Vermiform appendix (tissue), 1 donor: ENCODE results near the gene USP7.

GRCh38 chr16:8668505-8669165 is 5.8 kb upstream of the ABAT start:
- PRO-cap: no peak

GRCh38 chr16:8781745-8782422 is 15.6 kb downstream of the TMEM186 start:
- PRO-cap: no peak

- PRO-cap: bidirectional peak, plus-strand start at chr16:8869167, minus-strand start at chr16:8869006
These were observed 245 bp upstream of the CARHSP1 start for GRCh38 chr16:8869064-8869437.

DNA sequence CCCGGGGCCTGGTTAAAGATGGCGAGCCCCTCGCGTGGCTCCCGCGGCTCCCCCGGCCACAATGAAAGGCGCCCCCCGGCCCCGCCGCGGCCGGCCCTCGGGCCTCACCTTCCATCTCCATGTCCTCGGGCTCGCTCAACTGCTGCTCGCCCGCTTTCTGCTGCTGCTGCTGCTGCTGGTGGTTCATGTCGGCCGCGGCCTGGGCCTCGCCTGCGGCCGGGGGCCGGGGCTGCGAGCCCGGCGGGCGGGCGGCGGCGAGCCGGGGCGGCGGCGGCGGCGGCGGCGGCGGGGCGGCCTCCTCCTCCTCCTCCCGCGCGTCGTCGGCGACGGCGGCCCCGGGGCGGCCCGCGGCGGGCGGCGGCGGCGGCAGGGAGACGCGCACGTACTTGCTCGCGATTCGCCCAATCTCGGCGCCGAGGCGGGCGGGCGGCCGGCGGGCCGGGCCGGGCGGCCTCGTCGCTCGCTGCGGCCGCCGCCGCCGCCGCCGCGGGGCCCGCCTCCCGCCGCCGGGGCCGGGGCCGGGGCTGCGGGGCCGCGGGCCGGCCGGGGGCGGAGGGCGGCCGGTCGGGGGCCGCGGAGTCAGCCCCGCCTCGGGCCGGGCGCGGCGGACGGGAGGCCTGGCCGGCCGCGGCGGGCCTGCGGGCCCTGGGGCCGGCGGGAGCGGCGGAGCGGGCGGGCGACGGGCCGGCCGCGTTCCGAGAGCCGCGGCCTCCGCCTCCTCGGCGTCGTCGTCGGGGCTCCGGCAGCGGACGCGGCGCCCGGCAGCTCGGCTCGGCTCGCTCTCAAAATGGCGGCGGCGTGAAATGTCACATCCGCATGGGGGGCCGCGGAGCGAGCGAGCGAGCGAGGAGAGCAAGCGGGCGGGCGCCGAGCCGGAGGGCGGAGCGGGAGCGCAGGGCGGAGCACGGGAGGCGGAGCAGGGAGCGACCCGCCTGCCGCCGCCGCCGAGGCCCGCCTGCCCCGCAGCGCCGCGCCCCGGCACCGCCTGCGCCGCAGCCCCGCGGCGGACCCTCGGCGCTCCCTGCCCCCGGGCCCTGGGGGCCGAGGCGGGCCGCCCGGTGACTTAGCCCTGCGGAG is at the start of gene USP7:
Gene USP7, minus strand, starts transcription at position 808 of the 1,077 bp plus-strand sequence.
- PRO-cap: bidirectional peak, plus-strand start at position 404 of the sequence, minus-strand start at position 322 of the sequence; bidirectional peak, plus-strand start at position 944 of the sequence, minus-strand start at position 784 of the sequence

DNA sequence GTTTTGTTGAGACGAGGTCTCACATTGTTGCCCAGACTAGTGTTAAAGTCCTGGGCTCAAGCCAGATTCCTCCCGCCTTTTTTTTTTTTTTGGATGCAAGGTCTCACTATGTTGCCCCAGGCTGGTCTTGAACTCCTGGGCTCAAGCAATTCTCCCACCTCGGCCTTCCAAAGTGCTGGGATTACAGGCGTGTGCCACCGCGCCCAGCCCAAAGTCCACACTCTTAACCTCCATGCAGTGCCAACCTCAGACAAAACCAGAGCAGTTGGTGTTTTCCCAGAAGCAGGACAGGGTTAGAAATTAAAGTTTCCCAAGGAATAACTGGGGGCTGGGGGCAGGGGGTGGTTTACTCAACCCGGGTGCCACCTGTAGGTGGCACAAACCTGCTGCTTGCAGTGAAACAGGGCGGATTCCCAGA is 25.4 kb upstream of the USP7 start:
- PRO-cap: no peak

GRCh38 chr16:9061182-9061961 is 30.1 kb upstream of the HAPSTR1 start:
- PRO-cap: no peak

DNA sequence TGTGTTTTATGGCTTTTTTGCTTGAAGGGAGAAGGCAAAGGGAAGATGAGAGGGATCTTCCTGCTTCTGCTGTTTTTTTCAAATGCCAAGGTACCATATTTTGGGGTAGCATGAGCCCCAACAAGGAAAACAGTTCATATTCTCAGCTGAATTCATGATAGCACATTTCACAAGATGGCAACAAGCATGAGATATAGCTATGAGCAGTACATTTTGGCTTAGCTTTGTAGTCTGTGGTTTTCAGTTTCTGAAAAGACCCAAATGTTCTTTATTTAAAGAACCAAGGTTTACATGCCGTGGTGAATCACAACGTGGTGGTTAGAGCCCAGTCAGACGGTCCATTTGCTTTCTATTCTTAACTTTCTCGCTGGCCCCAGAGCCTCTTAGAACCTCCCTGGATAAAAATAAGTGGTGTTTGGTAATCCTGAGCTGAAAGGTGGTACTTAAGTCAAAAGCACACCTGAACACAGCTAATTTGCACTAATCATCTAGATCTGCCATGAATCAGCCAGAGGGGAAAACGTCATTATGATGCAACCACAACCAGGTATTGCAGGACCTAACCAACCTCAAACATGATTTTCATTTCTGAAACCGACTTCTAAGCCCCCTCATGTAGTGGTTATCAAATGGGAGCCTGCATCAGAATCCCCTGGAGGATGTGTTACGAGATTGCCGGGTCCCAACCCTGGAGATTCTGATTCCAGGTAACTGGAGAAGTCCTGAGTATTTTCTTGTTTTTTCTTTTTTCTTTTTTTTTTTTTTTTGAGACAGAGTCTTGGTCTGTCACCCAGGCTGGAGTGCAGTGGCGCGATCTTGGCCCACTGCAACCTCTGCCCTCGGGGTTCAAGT is 18.5 kb upstream of the HAPSTR1 start:
- PRO-cap: no peak

DNA sequence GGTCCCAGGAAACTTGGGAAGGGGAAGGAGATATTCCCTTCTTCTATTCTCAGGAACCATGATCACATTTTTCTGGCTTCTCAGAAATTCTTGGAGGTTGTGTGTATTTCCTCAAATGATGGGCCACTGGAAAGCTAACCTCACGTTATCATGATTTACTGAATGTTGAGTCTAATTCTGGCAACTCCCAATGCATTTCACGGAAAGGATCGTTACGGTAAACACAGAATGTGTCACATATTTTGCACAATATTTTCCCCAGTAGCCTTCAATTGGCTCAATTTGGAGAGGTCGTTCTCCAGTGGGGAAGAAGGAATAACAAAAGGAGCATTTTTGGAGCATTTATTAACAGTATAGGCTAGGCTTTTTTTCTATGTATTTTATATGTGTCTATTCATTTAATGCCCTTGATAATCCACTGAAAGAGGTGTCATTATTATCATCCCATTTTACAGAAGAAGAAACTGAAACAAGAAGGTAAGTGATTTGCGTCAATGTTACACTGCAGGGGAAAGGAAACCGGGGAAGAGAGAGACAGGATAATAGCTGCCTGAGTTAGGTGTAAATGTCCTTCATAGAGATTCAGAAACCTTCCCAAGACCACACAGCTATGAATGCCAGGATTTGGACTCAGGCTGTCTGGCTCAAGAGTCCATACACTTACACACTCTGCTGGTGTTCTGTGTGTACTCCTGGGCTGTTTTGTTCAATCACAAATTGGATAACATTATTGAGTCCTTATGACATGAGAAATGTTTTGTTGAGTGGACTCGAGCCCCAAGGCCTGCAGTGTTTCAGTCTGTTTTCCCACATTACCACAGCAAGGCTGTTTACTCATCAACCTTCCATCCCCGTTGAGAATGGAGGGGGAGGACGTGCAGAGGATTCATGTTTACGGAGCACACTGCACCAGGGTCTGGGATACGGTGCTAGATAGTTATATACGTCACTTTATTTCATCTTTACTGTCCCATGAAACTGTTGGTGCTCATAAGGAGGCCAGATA is 450.6 kb downstream of the HAPSTR1 start:
- PRO-cap: no peak

DNA sequence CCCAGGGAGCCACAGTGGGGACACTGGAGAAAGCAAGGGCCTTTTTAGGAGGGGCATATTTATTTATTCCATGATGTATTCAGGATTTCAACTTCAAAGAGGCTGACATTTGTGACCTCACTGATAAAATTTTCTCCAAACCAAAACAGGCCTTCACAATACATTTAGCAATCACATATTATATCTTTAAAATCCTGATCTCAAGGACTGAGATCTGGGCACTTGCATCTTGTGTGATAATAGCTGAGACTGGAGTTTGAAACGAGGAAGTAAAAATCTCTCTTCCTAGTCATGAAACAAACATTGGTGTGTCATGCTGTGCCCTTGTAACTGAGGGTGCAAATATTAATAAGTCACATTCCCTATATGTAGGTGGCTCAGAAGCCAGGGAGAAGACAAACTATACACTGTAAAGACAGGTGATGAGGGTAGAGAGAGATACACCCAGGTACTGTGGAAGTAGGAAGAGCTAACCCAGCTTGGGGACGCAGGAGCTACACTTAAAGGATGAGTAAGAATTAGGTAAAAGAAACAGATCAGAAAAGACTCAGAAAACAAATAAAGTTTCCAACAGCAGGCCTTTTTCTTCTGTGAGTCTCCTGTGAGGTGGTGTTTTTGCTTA is 335.9 kb downstream of the GRIN2A start:
- PRO-cap: no peak

GRCh38 chr16:10045849-10046161 is 136.4 kb downstream of the GRIN2A start:
- PRO-cap: no peak

DNA sequence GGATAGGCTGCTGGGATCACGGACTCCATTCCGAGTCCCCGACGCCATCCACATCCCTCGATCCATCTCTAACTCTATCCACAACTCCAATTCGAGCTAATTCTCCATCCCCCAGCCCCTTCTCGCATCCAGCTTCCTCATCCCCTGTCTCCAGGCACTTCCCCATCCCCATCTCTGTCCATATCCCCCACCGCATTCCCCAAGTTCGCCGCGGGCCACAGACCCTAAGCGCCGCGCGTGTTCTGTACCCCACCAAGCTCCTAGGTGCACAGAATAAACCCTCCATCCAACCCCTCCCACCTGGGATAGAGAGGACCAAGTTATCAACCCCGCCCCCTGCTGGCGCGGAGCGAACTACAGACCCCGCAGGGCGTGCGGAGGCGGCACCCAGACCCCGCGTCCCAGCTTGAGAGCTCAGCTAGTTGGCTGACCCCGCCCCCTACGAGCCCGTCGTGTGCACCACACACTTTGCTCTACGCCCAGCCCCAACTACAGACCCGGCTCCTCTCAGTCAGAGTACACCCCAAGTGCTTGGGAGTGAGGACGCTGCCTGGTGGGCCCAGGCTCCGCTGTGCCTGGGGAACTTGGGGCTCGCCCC is 1.6 kb downstream of the GRIN2A start:
- PRO-cap: unidirectional peak, minus-strand start at position 355 of the sequence

GRCh38 chr16:10741867-10742405 is 1.7 kb upstream of the NUBP1 start:
- PRO-cap: no peak

- PRO-cap: no peak
These were observed 9.3 kb downstream of the NUBP1 start for GRCh38 chr16:10752731-10753592.

DNA sequence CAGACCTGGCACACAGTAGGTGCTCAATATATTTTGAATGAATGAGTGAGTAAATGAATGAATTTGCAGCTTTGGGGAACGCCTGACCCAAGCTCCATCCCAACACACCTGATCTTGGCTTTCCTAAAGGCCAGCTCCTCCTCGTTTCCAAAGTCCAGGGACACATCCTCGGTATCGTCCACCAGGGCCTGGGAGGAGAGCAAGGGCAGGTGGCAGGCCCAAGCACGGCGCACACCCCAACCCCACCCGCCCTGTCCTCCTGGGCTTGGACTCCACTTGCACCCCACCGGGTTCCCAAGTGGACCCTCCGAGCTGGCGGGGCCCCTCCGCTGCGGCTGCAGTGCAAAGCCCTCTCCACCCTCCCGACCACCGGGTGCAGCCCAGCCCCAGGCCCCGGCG is 600 bp downstream of the TVP23A start:
- PRO-cap: no peak

GRCh38 chr16:10878327-10879137 is 1.5 kb downstream of the CIITA start:
- PRO-cap: bidirectional peak, plus-strand start at chr16:10878768, minus-strand start at chr16:10878583; bidirectional peak, plus-strand start at chr16:10878986, minus-strand start at chr16:10878793

DNA sequence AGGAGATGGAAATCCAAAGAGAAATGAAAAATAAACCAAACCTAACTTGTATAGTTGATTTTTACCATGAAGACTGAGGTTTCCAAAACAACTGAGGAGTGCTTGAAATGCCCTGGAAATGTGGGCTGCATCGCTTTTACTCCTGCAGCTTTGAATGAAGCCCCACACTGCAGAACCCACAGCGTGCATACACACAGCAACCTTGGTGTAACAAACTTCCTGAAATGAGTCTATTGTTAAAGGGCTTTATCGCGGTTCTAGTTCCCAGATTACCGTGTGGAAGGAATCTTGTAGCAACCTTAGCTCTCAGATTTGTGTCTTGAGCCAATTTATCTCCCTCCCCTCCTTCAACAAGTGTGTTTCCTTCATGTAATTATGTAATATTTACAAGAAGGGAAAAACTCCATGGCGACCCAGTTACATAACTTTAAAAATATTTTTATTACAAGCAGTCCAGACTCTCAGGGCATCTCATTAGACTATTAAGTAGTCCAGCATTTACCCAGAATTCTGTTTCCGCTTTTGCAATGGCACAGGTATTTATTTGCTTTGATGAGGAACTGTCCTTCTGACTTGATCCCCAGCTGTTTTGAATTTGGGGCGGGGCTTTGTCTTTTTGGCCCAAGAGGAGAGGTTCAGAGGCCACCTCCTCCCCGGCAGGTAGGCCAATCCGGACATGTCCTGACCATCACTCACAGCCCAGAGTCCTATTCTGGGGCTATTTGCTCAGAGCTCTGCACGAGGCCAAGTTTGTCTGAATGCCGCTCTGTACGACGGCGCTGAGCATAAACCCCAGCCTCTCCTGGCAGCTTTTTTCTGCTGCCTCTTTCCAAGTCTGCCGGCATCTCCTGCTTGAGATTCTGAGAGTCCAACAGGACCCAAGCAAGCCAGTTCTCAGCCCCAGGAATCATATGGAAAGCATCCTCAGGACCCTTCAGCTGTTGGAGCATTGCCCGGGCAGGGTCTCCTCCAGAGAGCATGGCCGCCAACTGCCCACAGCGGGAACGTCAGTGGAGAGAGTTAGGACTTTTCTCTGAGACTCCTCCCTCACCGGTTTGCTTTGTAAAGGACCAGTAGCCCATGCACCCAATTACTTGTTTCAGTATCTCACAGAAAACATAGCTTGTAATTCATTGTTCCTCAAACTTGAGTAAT is 35.6 kb downstream of the CLEC16A start:
- PRO-cap: no peak

GRCh38 chr16:11106788-11107239 is 149.2 kb downstream of the SOCS1 start:
- PRO-cap: no peak

DNA sequence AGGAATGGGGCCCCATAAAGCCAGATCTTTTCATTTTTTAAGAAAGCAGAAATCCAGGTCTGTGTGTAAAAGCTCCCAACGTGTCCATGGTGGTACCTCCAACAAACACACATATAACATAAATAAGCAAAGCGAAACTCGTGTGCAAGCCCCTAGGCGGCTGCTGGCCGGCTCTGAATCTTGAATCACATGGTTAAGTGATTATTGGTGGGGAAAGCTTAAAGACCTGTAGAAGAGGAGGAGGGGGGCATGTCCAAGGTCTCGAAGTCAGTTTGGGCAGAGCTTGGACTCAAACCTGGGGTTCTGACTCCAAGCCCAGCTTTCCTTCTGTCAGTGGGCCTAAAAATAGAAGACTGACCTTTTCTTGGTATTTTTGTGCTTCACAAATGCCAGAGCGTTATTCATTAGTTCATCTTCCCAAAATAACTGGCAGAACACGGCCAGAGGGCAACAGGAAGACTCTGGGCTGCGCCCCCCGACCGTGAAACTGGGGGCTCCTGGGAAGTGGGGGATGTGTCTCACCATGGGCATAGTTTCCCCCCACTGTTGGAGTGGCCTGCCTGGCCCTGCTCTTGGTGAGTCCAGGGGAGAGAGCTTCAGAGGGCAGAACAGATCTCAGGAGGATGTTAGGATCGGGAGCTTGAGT is 94.1 kb downstream of the SOCS1 start:
- PRO-cap: no peak

GRCh38 chr16:11240755-11241168 is 15.2 kb downstream of the SOCS1 start:
- PRO-cap: no peak

DNA sequence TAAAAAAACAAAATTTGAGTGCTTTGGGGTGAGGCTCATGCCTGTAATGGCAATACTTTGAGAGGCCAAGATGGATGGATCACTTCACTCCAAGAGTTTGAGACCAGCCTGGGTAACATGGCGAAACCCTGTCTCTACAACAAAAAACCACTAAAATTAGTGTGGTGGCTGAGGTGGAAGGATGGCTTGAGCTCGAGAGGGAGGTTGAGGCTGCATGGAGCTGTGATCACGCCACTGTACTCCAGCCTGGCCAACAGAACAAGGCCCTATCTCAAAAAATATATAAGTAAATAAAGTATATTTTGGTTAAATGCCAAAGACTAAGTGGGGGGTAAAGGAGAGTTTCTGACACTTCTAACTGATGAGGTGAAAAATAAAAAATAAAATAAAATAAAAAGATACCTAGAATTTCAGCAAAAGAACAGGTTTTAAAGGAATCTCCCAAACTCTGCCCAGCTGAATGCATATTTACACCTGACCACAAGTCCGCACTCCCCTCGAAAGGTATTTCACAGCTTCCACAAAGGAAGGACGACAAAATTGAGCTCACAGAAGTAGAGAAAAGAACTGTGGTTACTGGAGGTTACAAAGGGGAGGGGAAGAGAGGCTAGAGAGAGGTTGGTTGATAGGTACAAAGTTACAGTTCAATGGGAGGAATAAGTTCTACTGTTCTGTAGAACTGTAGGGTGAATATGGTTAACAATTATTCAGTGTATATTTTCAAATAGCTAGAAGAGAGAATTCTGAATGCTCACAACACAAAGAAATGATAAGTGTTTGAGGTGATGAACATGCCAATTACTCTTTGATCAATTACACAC is 5.2 kb downstream of the LITAF start:
- PRO-cap: no peak